Measurements from ENCODE around the genes EGR4 and ACTG2.

DNA sequence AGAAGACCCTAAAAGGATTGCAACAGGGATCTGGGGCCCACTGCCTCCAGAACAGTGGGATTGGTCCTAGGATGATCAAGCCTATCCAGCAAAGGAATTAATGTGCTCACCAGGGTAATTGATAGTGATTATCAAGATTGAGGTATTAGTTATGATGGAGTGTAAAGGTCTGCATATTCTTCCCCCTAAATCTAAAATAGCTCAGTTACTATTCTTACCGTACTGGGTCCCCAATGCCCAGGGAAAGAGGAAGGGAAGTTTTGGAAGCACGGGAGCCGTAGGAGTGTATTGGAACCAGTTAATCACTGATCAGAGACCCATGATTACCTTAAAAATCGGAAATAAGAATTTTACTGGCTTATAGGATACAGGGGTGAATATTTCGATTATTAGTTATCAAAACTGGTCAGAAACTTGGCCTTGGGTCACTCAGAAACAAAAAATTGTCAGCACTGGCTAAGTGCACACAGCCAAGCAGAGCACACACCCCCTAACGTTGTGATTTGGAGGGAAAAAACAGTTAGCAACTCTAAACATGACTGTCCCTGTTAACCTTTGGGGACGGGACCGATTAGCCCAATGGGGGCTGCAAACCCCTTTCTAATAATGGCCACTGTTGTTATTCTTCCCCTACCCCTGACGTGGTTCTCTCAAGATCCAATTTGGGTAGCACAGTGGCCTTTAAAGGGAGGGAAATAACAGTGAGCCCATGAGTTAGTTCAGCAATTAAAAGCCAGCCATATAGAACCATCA is 58.9 kb downstream of the ZNF638 start:
- PRO-cap = no peak
- RRBS = no CpG with 5 or more reads among the region's 9 CpGs

- PRO-cap = no peak
- RRBS = no CpG with 5 or more reads among the region's 11 CpGs
Measured at GRCh38 chr2:71474884-71475493, 8.5 kb downstream of the DYSF start.

DNA sequence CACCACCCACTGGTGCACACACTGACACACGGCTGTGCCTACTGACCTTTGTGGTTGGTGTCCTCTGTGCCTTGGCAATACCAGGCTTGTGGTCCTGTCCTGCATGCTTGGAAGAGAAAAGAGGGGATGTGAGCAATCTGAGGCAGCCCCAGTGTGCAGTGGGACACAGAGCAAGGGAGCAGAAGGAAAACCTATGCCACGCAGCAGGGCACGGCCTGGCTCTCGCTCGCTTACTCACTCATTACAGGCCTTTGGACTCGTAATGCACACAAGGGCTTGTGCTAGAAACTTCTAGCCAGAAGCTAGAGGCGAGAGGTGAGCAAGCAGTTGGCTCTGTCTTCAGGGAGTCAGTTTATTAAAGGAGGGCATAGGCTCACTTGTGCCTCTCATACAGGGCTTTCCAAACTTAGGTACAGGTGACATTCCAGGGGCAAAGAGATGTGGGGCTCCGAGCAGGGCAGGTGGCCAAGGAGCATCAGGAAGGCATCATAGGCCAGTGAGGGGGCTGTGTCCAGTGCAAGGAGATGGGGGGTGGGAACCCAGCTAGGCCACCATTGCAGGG is 87.6 kb downstream of the DYSF start:
- PRO-cap = no peak
- RRBS = no CpG with 5 or more reads among the region's 8 CpGs

- PRO-cap = no peak
- RRBS = no CpG with 5 or more reads among the region's 32 CpGs
Measured at GRCh38 chr2:71898672-71899656, 248.7 kb downstream of the CYP26B1 start.

DNA sequence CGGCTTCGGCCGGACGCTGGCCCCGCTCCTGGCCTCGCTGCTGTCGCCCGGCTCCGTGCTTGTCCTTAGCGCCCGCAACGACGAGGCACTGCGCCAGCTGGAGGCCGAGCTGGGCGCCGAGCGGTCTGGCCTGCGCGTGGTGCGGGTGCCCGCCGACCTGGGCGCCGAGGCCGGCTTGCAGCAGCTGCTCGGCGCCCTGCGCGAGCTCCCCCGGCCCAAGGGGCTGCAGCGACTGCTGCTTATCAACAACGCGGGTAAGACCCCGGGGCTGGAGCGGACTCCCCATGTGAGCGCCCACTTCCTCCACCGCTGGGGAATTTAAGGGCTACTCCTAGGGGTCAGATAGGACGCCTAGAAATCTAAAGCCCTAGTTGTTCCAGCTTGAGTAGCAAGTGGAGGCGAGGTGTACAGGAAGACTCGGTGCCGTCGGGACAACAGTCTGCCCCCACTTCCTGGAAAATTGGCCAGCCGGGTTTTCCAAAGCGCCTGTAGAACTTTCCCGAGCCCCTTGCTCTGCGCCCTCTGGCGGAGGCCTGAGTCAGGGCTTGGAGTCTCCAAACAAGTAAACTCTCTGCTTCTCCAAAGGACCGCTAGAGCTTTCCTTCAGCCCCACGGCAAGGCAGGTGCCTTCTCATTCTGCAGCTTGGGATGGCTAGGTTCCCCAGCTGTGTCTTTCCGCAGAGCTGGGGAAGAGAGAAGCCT is 426 bp downstream of the SPR start:
- PRO-cap = unidirectional peak, minus-strand start at position 462 of the sequence; unidirectional peak, minus-strand start at position 498 of the sequence
- RRBS = 1% methylated on average over 26 of the region's 51 CpGs

GRCh38 chr2:72895561-72896326 is 8.5 kb downstream of the SPR start:
- PRO-cap = no peak
- RRBS = no CpG with 5 or more reads among the region's 22 CpGs

DNA sequence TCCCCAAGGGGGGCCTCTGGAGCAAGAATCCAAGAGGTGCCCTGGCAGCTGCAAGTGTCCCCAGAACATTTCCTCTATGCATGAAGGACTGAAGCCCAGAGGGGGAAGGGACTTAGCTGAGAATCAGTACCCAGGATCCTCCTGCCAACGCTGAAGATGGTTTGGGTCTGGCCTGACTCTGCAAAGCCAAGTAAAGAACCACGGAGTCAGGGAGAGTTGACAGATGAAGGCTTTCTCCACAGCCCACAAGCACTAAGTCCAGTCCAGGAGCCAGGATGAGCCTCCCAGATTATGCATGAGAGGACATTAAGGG is 14.9 kb downstream of the EMX1 start:
- PRO-cap = no peak
- RRBS = no CpG with 5 or more reads among the region's 2 CpGs

- PRO-cap = no peak
- RRBS = no CpG with 5 or more reads among the region's 5 CpGs
Measured at GRCh38 chr2:73068994-73069526, 2.5 kb downstream of the SFXN5 start.

DNA sequence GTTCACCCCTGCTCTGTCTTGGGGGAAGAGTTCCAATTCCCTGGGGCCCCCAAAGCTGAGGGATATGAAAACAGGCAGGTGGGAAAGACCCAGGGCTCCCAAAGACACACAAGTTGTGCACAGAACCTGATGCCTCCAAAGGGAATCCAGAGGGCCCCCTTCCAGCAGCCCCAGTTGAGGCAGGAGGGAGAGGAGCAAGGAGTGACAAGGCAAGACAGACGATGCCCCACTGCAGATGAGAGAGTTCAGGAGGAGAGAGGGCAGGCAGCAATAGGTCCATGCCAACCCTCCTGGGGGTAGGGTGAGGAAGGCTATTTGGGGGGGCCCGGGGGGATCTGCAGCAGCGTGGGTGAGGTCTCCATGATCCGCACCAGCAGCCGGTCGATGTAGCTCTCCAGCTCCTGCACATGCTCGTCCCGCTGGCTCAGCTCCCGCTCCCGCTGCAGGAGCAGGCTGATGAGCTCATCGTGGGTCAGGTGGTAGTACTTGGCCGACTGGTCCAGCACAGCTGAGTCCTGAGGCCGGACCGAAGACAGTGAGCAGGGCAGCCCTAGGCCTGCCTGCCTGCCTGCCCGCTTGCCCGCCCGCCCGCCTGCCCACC is 3.8 kb upstream of the SFXN5 start:
- PRO-cap = no peak
- RRBS = 90% methylated on average over 4 of the region's 18 CpGs

- PRO-cap = bidirectional peak, plus-strand start at chr2:73112410, minus-strand start at chr2:73112414
- RRBS = 4% methylated on average over 11 of the region's 74 CpGs
Measured at GRCh38 chr2:73112058-73112772, 533 bp downstream of the RAB11FIP5 start.

DNA sequence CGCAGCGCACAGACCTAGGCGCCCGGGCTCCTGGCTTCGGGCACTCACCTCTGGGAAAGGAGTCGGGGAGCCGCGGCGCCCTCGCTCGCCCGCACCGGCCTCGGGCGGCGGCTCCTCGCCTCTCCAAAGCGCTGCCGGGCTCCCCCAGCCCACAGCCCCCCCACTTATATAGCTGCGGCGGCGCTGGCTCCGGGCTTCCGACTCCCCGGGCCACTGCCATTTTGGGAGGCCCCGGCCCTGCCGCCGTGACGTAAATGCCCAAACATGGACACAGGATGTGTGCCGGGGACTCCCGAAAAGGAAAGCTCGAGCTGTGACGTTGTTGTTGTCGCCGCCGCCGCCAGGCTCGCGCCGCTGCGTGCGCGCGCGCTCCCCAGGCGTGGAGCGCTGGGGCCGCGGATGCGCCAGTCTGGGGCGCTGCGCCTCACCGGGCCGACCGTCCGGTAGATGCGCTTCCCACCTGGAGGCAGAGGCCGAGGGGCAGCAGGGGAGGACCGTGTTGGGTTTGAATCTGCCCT is at the start of gene EGR4:
Gene EGR4 (minus strand): TSS at position 142 of the 518 bp plus-strand sequence.
- PRO-cap = bidirectional peak, plus-strand start at position 407 of the sequence, minus-strand start at position 223 of the sequence
- RRBS = 12% methylated on average over 28 of the region's 59 CpGs

GRCh38 chr2:73700935-73701634 is 36.1 kb downstream of the TPRKB start:
- PRO-cap = no peak
- RRBS = no CpG with 5 or more reads among the region's 19 CpGs

- PRO-cap = no peak
- RRBS = no CpG with 5 or more reads among the region's 20 CpGs
Measured at GRCh38 chr2:73892432-73893394, at the start of gene ACTG2. Gene ACTG2, plus strand, starts transcription at chr2:73893008.

DNA sequence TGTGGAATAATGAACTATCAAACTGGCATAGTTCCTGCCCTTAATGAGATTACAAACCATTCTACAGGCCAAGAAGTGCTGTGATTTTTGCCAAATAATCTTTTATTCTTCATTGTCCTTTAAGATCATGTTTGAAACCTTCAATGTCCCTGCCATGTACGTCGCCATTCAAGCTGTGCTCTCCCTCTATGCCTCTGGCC is 16.0 kb downstream of the ACTG2 start:
- PRO-cap = no peak
- RRBS = no CpG with 5 or more reads among the region's 2 CpGs

DNA sequence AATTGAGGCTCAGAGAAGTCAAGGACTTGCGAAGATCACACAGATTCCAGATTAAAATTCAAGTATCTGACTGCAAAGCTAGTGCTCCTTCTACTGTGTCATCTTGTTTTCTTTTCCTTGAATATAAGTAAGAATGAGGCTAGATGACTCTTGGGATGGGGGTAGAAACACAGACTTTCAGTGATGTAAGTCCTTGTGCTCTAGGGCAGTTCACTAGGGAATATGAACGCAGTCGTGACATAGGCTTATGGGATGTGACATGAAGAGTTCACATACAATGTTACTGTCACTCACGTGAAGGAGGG is 6.9 kb upstream of the DGUOK start:
- PRO-cap = no peak
- RRBS = no CpG with 5 or more reads among the region's 4 CpGs

- PRO-cap = no peak
- RRBS = no CpG with 5 or more reads among the region's 10 CpGs
Measured at GRCh38 chr2:73981878-73982520, 2.7 kb upstream of the TET3 start.

DNA sequence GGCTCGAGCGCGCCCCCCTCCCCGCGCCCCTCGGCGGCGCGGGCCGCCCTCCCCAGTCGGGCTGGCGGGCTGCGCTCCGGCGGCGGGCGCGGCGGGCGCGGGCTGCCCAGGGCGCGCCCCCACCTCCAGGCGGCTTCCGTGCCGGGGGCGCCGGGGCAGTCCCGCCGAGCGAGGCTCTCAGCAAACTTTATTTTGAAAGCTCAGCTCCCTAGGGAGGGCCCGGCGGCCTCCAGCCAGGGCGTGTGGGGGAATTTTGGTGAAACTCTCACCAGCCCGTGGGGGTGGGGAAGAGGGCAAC is 674 bp downstream of the TET3 start:
- PRO-cap = bidirectional peak, plus-strand start at position 55 of the sequence, minus-strand start outside the sequence
- RRBS = 2% methylated on average over 27 of the region's 35 CpGs

DNA sequence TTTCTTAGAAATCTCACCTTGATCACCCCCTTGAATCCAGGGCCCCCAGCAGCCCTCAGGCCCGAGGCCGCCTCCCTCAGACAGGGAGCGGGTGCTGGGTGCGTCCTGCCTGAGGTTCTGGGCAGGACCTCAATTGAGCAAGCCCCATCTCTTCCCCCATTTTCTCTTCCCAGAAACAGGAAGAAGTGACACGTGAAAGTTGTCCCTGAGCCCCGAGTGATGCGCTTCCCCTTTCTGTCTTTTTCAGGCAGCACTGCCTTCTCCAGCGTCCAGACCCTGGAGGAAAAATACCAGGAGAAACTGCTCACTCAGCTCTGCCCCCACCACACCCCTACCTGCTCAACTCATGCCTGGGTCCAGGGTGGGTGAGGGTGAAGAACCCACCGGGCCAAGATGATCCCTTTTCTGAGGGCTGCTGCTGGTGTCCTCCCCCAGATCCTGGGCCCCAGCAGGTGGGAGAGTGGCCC is 1.1 kb downstream of the TET3 start:
- PRO-cap = no peak
- RRBS = no CpG with 5 or more reads among the region's 9 CpGs

- PRO-cap = no peak
- RRBS = no CpG with 5 or more reads among the region's 10 CpGs
Measured at GRCh38 chr2:74057419-74058397, 73.0 kb downstream of the TET3 start.

DNA sequence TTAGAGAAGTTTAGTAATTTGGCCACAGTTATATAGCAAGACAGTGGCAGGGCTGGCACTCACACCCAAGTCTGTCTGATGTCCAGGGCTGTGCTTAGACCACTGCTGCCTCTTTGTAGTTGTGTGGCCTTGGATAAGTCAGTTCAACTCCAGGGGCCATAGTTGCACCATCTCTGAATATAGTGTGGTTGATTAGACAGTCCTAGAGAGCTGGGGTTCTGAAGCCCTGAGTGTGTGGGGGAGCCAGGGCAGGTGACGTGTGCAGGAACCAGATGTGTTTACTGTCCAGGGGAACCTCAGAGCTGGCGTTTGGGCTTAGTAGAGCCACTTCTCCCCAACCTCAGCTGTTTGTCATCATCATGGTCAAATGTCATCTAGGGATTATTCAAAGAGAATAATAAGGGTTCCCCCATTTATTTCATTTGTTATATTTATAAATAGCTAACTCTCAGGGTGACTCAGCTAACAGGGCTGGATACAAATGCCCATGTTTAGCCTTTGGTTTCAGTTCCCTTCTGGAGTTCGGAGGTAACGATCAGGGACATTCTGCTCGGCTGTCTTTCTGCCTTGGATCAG is 67.9 kb downstream of the BOLA3 start:
- PRO-cap = no peak
- RRBS = no CpG with 5 or more reads among the region's 5 CpGs

Measured in Caco-2 (cell line).